GM06990 (cell line): ENCODE measurements around a stretch of chr3.

DNA sequence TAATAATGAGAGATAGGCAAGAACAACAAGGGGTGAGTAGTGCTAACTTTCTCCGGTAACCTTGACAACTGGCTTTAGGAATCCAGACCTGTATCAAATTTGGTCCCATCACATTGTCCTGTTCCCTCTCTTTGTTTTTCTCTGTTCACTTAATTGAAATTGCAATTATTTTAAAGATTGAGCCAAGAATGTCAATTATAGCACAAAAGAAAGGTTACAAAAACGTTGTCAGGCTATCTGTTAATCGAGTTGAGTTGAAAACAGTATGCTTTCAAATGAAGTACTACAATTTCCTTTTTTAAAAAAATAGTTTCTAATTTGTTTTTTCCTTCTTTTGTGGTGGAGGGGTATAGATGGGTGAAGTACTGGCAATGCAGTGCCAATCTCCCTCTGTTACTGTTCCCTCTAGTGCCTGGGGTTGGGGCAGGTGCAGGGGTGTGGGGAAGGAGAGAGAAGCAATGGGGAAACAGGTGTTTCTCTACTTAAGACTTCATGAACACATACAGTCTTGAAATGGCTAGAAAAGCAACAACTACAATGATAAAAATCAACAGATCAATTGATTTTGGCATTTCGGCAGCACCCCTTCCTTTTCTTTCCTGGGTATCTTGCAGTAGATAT is 31.9 kb downstream of the TIGIT start:
- RRBS = 100% methylated on average over 1 of the region's 4 CpGs

GRCh38 chr3:114338483-114339321 is 44.9 kb downstream of the TIGIT start:
- RRBS = no CpG with 5 or more reads among the region's 21 CpGs

GRCh38 chr3:114362607-114363180 is 68.9 kb downstream of the TIGIT start:
- RRBS = no CpG with 5 or more reads among the region's 1 CpG

GRCh38 chr3:114383564-114384895 is 90.2 kb downstream of the TIGIT start:
- RRBS = no CpG with 5 or more reads among the region's 20 CpGs

DNA sequence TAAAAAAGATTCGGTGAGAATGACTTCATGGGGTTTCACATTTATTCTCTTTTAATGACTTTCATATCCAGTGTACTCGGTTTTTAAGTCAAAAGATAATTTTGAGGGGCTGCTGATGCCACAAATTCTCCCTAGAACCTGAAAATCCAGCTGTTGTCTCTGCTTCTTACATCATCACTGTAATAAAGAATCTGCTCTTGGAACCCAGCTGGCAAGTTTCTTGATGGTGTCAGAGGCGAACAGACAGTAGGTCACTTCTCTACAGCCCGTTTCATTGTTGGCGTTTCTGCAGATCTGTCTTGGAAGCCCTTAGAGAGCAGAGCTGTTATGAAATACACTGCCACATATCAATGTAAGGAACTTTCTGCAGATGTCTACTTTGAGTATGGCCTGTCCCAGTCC is 99.8 kb downstream of the TIGIT start:
- RRBS = no CpG with 5 or more reads among the region's 5 CpGs

- RRBS = no CpG with 5 or more reads among the region's 3 CpGs
Observed at GRCh38 chr3:114404816-114405218, 111.0 kb downstream of the TIGIT start.

GRCh38 chr3:114417245-114417628 is 123.4 kb downstream of the TIGIT start:
- RRBS = no CpG with 5 or more reads among the region's 4 CpGs

DNA sequence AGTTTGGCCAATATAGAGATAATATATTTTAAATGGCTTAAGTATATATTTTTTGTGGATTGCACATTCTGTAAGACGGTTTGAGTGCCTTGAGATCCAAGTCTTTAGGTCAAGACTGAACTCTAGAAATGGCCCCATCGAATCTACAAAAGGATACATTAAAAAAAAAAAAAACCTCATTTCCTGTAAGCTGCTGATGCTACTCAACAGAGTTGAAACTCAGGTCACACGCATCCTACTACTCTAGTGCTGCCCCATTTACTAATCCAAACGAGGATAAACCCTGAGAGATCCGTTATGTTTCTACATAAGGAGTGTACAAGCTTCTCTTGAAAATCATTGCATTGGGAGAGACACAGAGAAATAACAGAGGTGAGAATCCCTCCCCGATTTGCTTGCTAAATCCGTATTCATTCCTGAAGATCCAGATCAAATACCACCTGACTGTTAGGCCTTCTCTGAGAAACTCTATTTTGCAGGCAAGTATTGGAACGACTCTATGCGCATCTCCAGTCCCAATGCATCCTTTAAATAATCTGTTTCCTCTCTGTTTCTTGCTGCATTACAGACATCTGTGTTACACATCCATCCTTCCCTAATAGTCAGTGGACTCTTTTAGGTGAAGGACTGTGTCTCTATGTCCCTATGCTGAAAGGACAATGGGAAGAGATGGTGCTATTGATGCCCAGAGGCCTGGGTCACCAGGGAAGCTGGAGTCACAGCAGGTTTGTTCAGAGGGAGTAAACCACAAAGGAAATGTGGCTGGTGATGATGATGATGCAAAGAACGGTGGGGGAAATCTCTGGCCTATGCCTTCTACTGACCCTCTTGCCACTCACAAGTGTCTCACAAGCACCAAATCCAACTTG is 187.5 kb downstream of the TIGIT start:
- RRBS = no CpG with 5 or more reads among the region's 10 CpGs

DNA sequence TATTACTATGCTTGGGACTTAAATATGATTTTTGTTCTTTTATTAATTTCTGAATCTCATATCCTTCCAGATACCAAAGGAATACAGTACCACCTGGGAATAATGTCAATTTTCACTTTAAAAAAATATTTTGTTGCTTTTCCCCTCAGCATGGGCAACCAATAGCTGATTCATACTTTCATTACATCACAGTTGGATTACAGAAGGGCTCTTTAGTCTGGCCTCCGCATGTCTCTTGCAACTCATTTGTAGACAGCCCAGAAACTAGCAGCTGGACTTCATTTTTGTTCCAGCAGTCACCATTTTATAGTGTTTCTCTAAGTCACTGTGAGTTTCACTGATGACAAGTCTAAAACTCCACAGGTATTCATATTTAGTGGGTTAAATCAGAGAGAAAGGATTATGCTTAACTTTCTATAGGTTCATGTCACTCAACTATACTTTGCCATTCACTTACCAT is 390.2 kb downstream of the ZBTB20 start:
- RRBS = no CpG with 5 or more reads among the region's 1 CpG

DNA sequence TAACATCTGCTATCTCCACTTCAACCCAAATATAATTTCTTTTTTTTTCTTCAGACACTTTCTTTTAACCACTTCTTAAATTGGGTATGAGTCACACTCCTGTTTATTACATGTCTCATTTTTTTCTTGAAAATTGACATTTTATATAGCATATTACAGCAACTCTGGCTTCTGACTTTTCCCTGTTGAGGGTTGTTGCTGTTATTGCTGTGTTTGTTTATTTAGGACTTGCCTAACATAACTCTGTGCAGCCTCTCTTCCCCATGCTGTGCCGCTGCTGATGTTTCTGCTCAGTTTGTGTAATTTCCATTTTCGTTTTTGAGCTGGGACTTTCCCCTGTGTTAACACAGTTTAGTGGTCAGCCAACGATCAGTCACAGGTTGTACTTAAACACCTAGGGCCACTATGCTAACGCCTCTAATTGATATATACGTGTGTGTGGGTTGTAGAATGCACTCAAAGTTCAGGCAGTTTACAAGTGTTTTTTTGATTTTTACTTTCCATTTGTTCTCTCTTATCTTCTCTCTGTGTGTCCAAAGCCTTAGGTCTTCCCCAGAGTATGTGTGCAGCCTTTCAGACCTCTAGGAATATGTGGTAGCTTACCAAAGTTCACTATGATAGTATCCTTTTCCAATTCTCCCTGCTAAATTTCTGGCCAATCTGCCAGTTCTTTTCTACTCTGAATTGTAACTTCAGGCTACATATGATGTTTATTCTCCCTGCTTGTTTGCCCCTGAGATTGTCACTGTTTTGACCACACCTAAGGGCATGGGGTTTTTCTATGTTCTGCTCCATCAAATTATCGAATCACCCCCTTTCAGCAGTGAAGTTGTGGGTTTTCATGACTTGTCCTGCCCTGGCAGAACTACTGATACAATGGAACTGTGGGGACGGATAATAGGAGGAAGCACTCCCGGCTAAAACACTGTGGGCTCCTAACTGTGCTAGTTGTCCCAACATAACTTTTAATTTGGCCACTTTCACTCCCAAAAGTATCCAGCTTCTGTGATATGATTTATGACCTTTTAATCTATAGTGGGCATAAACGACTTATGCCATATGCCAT is 337.1 kb downstream of the ZBTB20 start:
- RRBS = no CpG with 5 or more reads among the region's 9 CpGs

DNA sequence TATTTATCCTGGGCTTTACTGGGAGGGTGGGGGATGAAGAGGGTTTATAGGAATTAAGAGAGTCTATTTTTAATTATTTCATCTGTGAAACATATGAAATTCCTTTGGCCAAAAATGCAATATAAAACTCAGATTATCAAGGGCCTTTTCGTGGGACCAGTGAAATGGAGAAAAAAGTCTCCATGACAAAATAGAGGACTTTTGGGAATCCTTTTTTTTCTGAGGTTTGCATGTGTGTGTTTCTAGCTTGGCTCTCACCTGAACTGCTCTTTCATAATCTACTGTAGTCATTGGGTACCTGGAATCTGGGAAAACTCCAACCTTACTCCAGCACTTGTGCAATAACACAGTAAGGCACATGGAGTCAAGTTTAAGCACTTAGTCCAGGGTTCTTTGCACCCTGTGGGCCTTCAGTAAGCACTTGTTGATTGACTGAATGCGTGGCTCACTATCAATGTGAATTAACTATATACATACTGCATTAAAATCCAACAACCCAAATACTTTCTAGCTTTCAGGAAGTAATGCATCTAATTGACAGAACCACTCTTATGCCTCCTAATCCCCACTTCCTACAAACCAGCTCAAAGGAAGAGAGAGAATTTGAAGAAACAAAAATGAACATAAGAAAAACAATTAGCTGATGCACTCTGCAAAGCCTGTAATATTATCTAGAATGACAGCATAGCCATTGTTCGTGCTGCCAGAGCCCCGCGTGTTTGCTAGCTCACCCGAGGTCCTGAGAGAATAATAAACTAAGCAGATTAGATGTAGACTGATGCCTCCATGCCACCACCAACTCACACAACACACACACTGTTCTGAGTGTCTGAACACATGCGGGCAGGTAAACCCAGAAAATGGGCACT is 299.4 kb downstream of the ZBTB20 start:
- RRBS = no CpG with 5 or more reads among the region's 7 CpGs

GRCh38 chr3:115007912-115008688 is 139.0 kb downstream of the ZBTB20 start:
- RRBS = no CpG with 5 or more reads among the region's 2 CpGs

DNA sequence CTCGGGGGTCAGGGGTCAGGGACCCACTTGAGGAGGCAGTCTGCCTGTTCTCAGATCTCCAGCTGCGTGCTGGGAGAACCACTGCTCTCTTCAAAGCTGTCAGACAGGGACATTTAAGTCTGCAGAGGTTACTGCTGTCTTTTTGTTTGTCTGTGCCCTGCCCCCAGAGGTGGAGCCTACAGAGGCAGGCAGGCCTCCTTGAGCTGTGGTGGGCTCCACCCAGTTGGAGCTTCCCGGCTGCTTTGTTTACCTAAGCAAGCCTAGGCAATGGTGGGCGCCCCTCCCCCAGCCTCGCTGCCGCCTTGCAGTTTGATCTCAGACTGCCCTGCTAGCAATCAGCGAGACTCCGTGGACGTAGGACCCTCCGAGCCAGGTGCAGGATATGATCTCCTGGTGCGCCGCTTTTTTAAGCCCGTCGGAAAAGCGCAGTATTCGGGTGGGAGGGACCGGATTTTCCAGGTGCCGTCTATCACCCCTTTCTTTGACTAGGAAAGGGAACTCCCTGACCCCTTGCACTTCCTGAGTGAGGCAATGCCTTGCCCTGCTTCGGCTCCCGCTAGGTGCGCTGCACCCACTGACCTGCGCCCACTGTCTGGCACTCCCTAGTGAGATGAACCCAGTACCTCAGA is 170.8 kb upstream of the ZBTB20 start:
- RRBS = no CpG with 5 or more reads among the region's 22 CpGs

GRCh38 chr3:115518305-115518958 is 104.9 kb upstream of the GAP43 start:
- RRBS = no CpG with 5 or more reads among the region's 2 CpGs

DNA sequence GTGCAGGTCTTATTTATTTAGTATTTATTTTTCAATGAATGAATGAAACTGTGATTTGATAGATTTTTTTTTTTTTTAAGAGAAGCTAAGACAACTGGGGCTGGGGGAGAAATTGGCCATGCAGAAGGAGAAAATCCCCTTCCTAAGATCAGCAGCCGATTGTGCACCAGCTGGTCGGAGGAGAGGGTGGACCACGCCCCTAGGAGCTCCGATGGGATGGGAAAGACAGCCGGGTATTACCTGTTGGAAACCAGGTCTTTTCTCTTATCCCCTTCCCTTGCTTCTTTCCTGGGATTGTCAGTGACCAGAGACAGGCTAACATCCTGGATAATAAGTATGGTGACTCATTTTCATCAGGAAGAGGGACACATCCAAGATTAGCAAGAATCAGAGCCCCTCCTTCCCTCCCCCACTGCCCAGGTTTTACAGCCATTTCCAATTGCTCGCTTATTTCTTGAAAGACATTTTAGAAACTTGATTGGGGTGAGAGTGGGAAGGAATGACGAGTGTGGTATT is 986 bp downstream of the GAP43 start:
- RRBS = no CpG with 5 or more reads among the region's 7 CpGs

DNA sequence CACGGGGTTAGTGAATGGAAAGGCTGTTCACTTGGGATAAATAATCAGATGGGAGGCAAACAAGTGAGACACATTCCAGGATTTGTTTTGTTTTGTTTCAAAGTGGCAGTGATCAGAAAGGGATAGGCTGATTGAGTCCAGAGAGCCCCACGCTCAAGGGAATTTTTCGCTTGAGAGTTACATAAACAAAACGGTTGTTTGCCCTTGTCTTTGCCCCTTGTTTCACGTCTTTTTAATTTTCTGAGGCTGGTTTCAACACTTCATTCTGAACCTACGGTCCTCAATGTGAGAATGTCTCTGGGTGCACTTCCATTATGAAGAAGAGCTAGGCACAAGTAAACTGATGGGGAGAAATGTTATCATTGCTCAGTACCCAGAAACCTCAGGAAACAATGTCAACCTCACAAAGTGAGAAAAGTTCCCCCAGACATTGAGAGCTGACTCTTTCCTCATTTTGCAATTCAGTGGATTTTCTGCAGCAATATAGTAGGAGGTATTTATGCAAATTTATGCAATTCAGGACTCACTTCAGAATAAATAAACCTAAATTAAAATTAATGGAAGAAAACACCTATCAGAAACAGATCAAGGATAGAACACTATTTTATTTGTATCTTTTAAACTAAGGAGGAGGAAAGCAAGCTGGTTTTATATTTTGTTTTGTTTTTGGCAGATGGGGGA is 208.0 kb downstream of the GAP43 start:
- RRBS = no CpG with 5 or more reads among the region's 6 CpGs

GRCh38 chr3:116444032-116444675 is 1.1 kb downstream of the LSAMP start:
- RRBS = no CpG with 5 or more reads among the region's 2 CpGs

DNA sequence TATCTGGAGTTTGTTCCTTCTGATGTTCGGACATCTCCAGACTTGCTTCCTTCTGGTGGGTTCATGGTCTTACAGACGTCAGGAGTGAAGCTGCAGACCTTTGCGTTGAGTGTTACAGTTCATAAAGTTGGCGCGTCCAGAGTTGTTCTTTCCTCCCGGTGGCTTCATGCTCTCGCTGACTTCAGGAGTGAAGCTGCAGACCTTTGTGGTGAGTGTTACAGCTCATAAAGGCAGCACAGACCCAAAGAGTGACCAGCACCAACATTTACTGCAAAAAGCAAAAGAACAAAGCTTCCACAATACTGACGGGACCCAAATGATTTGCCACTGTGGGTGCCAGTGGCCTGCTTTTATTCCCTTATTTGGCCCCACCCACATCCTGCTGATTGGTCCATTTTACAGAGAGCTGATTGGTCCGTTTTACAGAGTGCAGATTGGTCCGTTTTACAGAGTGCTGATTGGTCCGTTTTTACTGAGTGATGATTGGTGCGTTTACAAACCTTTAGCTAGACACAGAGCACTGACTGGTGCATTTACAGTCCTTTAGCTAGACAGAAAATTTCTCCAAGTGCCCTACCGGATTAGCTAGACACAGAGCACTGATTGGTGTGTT is 43.1 kb downstream of the ARHGAP31 start:
- RRBS = no CpG with 5 or more reads among the region's 13 CpGs

GRCh38 chr3:119352080-119353418 is 58.4 kb downstream of the ARHGAP31 start:
- RRBS = no CpG with 5 or more reads among the region's 10 CpGs